Occipital lobe (tissue), 2 donors: ENCODE results near the genes RALGPS2 and TOR3A.

GRCh38 chr1:174989321-174990198 is 10.2 kb upstream of the CACYBP start:
- RAMPAGE, long total RNA = no peak

GRCh38 chr1:175200554-175201890 is 8.4 kb upstream of the KIAA0040 start:
- RAMPAGE, long total RNA = no peak

DNA sequence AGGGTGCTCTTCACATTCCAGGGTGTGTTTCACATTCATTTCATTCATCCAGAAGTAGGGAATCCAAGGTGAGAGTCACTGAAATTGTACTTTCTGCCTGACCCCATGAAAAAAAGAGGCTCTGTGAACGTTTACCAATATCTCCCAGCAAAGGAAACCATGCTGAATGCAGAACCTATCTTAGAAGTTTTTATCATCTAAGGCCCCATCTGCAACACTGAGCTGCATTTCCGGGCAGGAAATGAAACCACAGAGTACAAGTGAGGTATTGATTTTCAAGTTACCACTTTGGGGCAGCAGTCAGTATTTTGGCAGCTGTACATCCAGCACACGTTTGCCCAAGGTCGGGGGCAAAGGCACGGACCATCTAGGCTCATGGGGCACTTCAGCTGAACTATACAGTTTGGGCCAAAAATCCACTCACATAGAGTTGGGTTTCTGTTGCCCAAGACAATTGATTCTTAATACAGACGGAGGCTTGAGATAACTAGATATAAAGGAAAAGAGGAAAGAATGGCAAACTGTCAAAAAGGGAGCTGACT is 16.6 kb upstream of the KIAA0040 start:
- RAMPAGE, long total RNA = no peak

- RAMPAGE, long total RNA = no peak
These were observed 69.5 kb upstream of the KIAA0040 start for GRCh38 chr1:175262169-175262440.

DNA sequence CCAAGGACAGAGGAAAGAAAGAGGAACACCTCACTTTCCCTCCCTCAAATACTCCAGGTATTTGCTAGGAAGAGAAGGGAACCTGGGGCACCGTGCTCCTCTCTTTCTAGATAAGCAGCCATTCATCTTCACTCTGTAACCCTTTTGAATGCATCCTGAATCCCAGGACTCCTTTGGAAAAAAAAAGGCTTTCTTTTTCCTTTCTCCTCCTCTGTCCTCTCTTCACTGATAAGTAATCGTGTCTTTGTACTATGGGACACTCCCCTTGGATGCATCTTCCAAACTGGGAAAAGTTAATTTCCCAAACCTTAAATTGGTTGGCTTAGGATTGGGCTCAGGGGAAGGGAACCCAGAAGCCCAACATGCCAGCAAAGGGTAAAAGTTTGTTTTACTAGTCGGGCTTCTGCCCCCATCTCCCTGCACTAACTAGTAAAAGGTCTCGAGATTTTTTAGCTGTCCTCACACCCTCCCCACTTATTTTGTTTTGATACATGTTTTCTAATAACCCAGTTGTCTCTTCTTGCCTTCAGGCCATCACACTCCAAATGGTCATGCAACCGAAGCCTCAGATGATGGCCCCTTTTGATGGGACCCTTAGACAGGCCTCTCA is 105.8 kb downstream of the COP1 start:
- RAMPAGE, long total RNA = no peak

DNA sequence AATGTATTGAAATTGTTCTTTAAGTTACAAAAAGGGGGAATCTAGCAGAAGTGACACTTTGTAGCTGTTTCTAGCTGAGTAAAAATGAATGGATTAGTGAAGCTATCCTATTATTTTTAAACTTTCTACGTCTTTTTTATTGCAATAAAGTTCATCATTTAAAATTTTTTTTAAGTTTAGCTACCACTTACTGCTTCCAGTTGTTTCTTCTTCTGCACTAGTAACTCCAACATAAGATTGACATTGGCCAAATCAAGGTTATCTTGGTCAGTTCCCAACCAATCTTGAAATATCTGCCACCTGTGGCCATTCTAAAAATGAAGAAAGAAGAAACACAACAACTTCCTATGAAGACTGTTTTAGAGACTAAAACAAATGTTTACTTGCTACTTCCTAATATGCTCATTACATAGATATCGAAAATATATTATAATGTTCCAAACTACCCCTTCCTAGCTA is 44.4 kb downstream of the COP1 start:
- RAMPAGE, long total RNA = no peak

DNA sequence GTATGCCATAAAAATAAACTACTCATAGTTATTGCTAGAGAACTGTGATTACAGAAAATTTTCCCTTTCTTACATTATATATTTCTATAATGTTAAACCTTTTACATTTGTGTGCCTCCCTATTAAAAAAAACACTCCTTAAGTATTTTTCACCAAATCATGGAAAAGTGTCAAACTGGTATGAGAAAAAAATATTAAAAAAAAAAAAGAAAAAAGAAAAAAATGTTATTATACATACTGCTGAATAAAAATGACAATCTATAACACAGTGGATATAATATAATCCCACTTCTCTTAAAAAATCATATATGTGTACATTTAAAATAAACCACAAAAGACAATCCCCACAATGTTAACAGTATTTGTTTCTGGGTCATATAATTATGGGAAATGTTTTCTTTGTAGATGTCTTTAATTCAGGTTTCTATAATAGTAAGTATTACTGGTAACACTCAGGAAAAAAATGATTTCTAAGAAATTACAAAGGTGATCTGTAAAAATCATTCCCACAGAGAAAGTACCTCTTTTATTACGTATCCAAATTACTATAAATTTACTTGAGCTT is 29.9 kb downstream of the COP1 start:
- RAMPAGE, long total RNA = no peak

DNA sequence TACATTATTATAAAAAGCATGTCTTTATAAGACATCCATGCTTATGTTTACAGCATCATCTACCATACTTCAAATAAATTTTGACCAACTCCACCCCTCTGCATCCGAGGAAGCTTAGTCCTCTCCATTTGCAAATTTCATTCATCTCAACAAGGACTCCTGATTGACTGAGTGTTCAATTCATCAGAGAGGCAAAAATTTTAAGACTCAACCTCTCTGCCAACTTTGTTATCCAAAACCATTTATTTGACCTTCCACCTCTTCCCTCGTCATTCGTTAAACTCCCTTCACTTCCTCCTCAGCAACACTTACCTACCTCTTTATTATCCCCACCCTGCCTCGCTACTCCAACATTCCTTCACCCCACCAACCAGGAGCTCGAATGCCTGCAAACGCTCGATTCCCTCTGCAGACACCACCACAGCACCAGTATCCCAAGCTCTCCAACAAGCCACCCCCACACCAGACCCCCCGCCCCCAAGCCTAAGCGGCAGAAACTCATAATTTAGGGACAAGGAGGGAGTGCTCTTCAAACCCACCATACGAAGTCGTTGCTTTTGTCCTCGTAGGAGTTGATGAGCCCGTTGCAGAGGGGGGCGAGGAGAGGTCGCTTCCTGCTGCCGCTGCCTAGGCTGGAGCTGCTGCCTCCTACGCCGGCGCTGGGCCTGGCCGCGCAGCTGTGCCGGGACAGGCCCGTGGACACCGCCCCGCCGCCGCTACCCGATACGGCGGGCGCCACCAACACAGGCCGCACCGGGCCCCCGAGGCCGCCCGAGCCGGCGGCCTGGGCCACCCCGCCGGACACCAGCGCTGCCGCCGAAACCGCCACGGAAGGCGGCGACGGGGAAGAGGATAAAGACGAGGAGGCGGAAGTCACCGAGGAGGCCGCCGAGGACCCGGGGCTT is 801 bp downstream of the COP1 start:
- RAMPAGE, long total RNA = no peak

GRCh38 chr1:178037410-178038382 is 56.2 kb upstream of the RASAL2 start:
- RAMPAGE, long total RNA = no peak

DNA sequence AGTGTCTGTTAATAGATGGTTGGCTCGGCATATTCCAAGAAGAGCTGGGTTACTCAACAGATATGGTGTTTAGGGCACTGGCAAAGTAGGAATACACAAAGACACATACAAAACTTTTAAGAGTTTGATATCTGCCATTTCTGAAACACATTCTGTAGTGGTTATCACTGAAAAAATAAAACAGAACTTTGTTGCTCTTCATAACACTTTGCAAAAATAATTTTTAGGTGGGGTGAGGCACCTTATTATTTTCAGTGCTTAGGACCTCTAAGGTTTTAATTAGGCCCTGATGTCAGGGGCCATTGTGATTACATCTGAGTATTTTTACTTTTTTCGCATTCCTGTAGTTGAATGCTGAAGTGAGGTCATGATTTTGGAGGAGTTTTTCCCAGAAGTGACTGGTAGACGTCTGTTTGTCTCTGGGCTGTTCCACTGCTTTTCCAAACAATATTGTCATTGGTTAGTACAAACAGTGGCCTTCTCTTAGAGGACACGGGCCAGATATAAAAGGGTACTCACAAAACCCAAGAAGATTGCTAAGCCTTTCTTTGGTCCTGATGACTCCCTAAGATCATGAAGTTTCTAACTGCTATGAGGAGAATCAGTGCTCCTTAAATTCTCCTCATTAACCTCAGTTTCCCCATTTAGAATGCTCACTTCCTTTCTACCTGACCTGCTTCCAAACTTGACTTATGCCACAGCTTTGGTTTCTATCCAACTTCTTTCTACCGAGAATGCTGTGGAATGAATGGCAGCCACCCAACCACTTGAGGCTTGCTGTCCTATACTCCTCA is 7.6 kb upstream of the RASAL2 start:
- RAMPAGE, long total RNA = no peak

DNA sequence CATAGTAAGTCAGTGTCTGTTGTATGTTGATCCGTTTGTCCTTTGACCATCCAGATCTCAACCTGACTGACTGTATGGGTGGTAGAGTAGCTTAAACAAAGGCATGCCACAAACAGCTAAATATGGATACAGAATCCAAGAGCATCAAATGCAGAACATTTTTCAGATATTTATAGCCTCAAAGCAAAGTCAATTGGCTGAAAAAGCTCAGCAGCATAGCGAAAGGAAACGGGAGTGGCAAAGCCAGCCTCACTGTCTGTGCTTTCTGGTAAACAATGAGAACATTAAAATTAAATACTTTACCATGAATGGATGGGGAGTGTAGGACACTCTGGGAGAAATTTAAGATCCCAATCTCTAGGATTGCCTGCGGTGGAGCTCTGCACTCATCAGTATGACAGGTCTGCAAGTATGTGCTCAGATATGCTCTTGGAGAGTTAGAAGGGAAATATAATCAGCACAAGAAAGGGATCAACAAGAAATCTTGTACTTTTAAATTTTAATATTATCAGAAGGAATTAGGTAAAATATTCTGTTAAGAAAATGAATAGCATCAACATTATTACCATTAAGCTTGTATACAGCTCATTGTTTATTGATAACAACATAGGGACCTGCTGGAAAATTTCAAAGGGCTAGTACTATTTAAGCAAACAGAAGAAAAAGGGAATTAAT is 4.4 kb downstream of the RASAL2 start:
- RAMPAGE, long total RNA = no peak

DNA sequence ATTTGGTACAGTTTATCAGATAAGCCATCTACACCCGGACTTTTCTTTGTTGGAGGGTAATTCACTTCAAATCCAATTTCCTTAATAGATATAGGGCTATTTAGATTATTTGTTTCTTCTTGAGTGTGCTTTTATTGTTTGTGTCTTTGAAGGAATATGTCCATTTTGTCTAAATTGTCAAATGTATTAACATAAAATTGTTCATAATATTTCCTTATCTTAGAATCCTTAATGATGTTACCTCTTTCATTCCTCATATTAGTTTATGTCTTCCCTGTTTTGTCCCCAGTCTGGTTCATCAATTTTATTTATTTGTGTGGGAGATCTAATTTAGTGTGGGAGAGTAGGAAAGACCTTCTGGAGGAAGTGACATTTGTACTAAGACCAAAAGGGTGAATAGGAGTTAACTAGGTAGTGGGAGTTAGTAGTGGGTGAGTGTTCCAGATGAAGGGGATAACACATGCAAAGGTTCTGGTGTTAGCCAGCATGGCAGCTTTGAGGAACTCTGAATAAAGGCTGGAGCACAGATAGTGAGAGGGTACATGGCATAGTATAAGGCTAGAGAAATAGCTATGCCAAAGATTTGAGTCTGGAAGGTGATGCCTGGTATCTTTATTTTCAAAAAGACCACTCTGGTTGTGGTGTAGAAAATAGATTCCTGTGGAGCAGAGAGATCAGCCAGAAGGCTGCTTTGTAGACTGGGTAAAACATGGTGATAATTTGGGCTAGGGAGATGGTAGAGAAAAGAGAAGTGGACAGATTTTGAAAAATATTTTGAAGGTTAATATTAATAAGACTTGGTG is 21.4 kb downstream of the RASAL2 start:
- RAMPAGE, long total RNA = no peak

- RAMPAGE, long total RNA = no peak
These were observed 57.9 kb downstream of the RASAL2 start for GRCh38 chr1:178151729-178152237.

GRCh38 chr1:178176983-178177679 is 83.2 kb downstream of the RASAL2 start:
- RAMPAGE, long total RNA = no peak

DNA sequence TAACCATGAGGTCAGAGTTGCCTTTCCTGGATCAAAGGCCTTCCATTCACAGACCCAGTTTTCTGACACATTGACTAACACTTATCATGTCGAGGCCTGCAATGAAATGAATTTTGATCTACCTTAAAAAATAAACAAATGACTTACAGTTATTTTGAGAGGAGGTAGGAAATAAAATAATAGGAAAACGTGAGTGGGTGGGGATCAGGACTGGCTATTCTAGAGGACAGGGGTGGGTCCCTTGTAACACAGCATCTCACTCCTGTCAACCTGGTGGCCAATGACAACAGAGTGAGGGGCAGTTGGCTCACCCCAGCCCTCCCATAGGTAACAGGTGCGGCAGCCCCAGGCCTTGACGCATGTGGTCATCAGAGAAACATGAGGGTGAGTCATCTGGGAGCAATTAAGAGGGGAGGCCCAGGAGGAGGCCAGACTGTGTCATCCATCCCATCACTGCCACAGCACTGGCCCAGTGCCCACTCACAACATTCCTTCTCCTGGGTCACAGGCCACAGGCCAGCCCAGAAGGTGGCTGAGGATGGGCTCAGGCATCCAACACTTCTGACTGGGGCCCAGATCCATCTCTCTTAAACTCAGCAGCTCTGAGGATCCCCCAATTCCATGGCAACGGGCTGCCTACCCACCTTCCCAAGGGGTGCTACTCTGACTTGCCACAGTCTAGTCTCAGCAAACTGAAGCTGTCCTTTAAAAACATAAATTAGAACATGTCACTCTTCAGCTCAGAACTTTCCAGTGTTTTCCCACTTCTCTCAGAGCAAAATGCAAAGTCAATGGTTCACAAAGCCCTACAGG is 17.1 kb downstream of the TEX35 start:
- RAMPAGE, long total RNA = no peak

- RAMPAGE, long total RNA = no peak
These were observed 60.8 kb upstream of the RALGPS2 start for GRCh38 chr1:178664239-178664592.

DNA sequence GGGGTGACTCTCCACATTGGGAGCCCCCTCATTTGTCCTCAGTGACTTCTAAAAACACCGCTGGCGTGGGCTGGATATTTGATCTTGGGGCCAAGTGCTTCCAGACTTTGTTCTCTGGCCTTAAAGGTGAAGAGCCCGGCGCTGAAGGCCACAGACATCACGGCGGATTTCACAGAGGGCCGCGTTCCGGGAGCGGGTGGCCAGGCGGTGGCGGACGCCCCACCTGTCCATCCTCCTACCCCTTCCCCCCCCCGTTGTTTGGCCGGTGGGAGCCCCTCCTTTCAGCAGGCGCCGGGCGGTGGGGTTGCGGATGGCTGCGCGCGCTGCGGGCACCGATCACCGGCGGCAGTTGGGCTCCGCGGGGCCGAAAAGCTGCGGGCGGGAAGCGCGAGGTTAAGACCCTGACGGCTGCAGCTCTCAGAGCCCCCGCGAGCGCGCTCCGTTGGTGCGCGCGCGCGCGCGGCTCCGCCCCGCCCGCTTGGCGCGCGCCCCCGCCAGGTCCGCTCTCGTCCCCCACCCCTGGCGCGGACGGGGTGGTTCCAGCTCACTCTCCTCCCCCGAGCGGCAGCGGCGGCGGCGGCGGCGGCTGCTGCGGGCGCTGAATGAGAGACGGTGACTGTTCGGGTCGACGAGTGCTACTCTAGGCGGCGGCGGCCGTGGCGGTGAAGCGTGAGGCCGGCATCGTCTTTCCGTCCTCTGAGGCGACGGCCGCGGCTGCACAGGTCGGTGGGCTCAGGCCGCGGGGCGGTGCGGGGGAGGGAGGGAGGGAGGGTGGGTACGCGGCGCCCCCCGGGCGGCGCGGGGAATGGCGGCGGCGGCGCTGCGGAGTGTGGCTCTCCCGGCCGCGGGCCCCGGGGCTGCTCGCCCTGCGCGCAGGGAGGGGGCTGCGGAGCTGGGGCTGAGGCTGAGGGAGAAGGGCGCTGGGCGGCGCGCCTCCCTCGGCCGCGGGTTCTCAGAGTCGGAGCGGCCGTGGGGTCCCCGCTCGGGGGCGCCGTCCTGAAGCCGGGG is at the start of gene RALGPS2:
RALGPS2 (plus strand) TSS at position 547 of the 1,008 bp plus-strand sequence.
- RAMPAGE, long total RNA = no peak

DNA sequence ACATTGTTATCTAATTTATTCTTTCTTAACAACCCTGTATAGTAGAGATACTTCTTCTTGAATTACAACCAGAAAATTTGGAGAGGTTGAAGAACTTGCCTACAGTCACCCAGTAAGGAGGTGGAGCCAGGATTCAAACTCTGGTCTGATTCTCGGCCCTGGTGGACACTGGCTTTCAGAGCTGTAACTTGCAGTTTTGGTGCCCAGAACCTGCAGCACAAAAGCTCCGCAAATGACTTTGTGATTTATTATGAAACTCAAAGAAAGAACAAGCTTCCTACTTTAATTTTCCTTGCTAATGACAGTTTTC is 62.1 kb upstream of the ANGPTL1 start:
- RAMPAGE, long total RNA = no peak

DNA sequence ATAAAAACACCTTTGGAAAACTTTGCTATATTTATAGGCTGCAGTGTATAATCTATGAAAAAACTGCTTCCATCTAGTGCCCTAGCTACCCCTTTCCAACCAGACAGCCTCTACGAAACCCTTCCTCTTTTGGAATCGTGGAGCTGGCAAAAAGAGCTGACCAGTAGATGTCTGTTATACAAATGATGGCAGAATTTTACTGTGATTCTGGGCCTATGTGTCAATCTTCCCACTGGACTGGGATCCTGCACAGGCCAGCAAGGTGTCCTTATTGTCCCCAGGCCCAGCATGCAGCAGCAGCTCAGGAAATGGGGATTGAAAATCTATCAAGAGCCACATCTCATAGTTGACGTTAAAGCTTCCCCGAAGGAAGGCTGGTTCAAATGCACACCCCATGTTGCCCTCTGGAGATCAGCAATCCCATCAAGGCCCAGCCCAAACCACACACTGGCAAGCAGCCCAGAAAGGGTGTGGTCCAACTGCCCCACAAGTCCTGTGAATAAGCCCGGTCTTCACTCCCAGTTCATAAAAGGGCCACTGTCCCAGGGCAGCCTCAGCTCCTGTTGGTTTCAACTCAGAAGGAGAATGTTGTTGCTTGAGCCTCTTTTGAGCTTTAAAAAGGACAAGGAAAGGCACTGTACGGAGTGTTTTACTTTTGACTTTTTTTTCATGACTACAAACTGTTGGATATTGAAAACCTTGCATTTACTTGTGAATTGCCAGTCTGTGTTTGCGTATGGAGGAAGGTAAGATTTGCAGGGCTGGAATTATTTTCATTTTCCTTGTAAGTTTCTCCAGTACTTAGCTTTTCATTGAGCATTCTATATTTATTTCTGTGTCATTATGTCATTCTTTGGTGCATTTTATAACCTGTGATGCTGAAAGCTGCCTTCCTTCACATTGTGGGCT is 8.7 kb upstream of the FAM20B start:
- RAMPAGE, long total RNA = no peak

DNA sequence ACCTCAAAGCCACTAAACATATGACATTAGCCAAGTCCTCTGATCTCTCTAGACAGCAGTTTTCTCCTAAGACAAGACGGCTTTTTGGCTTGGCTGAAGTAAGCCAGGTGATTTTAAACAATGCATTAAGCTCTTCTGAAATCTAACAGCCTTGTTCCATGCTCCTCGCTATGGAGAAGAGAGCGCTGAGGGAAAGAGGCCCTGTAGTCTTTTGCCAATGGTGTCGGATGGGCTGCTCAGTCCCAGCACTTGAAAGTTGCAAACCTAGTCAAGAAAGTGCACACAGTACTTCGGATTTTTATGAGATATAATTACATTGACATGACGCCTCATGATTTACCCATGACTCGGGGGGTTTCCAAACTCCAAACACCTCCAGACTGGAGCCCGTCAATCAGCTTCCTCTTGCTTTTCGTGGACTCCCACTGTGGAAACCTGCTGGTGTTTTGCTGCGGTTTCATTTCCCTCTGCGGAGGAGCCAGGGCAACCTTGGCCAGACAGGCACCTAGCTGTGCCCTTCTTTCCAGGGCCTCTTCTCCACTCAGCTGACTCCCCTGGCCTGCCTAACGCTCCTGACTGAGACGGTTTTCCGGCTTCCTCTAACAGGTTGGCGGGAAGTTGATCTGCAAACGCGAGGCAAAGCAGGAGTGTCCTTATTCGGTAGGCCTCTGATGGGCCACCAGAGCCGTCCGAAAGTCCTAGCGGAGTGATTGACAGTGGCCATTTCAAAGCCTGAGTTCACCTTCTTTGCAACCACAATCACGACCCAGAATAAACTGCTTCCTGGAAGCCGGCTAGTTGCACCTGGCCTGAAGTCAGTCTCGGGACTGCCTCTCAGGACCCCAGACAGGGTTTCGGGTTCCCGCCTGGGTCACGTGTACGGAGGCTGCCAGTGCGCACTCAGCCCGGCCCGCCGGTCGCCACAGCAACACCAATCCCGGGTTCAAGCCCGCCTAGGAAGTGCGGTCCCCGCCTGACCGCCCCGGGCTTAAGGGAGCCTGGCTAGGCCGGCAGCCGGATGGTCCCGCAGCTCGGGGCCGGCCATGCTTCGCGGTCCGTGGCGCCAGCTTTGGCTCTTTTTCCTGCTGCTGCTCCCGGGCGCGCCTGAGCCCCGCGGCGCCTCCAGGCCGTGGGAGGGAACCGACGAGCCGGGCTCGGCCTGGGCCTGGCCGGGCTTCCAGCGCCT is at the start of gene TOR3A:
TOR3A (plus strand) TSS at position 985 of the 1,186 bp plus-strand sequence.
- RAMPAGE, long total RNA = no peak